ENCODE results near the genes SLC2A11 and KIAA1671.

DNA sequence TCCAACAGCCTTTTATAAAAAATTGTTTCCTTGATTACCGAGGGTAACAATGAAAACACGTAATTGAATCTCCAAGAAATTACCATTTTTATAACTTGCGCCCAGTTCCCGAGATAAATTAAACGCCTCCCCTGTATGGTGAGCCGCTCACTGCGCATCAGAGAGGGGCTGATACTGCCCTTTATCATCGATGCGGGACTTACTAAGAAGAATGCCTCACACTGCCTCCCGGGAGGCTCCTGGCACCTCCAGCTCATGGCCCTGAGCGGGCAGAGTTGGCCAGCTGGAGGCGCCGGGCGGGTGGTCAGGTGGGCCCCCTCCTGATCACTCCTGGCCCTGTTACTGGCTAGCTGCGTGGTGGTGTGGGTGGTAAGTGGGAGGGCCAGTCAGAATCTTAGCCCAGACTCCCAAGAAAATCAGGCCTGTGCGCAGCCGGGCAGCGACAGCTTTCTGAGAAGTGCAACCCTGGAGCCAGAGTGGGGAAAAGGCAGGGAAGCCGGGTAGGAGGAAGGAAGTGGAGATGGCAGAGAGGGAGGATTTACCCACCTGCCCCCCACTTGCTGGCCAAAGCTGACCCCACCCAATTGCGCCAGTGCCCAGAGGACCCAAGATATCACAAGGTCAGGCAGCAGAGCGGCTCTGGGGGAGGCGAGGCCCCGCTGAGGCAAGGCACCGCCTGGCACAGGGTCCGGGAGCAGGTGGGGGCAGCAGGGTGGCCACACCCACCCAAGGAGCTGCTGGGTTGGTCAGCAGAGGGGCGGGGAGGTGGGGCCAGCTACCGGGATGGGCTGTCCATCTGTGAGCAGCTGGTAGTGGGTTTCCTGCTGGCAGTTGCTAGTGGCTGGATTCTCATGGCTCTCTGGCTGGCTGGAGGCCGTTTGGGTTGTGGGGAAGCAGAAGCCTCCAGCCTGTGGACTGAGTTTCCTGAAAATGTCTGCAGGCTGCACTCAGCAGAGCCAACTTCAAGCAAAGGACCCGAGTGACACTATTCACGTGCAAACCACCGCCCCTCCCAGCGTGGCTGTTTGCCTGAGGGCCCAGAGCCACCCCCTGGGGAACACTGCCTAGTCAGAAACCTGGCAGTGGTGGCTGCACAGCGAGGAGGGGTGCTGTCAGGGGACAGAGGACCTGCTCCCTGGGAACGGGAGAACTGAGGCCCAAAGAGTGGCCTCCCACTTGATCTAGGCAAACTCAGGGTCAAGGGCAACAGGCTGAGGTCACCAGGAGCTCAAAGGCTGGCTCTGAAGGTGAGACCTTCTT, 196.4 kb downstream of the IGLL1 start:
- PRO-cap, result no peak

- PRO-cap, result no peak
Observed at GRCh38 chr22:23686409-23686981, 4.3 kb upstream of the RGL4 start.

DNA sequence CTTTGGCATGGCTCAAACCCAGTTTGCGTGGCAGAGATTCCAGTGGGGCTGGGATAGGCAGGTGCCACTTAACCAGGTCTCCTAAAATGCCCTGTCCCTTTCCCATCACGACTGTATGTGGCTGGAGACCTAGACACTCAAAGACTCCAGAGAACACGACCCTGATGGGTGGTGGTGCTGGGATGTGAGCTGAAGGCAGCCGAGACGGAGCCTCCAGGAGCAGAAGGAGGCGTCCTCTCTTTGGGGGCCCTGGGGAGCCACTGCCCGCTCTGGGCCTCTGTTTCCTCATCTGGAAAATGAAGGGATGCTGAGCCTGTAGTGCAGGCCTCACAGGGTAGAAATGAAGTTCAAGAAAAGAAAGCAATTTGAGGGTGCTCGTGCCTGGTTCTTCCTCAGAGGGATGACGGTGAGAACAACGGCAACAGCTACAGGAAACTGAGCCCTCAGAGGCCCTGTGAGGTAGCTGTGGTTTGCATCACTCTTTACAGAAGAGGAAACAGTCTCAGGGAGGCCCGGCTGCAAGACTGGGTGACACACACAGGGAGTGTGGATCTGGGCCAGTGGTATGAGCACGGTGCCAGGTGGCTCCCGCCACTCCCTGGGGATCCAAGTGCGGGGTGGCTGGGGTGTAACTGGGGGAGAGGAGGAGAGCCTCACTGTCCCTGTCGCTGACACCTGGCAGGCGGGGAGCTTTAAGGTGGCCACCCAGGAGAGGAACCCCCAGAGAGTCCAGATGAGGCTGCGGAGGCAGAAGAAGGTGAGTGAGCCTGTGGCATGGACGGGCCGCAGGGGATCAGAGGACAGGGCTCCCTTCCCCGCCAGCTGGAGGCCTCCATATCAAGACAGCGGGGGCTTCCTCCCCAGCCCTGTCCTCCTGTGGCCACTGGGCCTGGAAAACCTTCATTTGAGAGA, 5.4 kb downstream of the RGL4 start:
- PRO-cap, result bidirectional peak, plus-strand start at position 547 of the sequence, minus-strand start at position 402 of the sequence

GRCh38 chr22:23768280-23768899, 618 bp upstream of the CHCHD10 start:
- PRO-cap, result bidirectional peak, plus-strand start at chr22:23768407, minus-strand start at chr22:23768336

DNA sequence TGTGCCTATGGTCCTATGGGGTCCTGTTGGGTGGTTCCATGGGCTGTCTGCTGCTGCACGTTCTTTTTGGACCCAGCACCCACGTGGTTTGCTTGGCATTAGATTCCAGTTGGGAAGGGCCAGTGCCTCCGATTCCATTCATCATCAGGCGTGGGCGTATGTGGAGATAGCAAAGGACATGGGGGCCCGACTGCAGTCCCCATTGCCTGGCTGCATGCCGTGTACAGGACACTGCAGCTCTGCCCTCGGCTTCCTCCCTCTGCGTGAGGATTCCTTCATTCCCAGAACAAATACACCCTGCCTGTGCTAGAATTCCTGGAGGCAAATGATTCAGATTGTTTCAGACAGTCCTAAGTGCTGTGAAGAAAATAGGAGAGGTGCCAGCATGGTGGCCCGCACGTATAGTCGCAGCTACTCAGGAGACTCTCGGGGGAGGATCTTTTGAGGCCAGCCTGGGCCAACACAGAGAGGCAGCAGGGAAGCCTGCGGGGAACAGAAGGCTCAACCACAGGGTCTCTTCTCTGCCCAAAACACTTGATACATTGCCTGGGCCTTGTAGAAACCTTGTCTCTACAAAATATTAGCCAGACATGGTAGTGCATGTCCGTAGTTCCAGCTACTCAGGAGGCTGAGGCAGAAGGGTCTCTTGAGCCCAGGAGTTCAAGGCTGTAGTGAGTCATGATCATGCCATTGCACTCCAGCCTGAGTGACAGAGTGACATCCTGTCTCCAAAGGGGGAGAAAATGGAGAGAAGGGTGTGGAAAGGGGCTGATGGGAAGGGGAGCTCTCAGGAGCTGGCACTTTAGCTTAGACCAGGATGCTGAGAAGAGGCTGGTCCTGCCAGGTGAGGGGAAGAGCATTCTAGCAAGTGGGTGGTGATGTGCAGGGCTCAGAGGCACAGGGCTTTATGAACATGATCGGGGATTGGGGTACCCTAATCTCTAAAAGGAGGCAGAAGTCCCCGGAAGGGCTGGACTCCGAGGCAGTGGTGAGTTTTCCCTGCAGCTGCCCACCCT, 15.2 kb downstream of the DERL3 start:
- PRO-cap, result no peak

DNA sequence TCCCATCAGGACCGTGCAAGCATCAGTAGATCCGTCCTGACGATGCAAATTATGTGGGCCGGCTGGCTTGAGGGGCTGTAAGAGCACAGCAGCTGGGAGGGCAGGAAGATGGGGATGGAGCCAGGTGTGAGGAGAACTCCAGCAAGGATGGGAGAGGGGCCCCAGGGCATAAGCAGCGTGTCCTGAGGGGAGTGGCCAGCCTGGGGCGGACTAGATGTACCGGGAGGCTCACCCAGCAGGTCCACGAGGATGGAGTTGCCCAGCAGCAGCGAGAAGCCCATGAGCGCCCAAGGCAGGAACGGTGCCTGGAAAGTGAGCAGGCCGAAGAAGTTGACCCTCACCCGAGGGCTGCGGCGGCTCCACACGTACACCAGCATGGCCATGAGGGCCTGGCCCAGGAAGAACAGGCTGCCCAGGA, 1.4 kb downstream of the DERL3 start:
- PRO-cap, result no peak

- PRO-cap, result bidirectional peak, plus-strand start at chr22:23857885, minus-strand start at chr22:23857647
Observed at GRCh38 chr22:23857560-23858104, at the start of gene SLC2A11. SLC2A11 (plus strand) TSS chr22:23857875.

DNA sequence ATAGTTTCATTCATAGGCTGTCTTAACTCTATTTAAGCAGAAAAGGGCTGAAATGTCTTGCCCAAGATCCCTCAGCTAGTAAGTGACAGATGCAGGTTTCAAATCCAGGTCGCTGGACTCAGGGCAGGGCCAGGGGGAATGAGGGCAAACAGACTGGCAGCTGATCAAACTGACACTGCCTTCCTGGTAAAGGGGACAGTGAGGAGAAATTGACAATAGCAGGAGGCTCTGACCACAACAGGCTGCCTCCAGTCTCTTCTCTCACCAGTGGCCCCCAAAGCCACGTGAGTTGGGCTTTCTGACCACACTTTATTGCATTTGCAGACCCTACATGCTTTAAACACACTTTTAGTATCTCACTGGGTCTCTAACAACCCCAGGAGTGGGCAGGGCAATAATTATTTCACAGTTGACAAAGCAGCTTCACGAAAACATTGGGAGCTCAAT, 16.6 kb downstream of the MIF start:
- PRO-cap, result no peak

- PRO-cap, result no peak
Observed at GRCh38 chr22:24289133-24289598, 18.5 kb downstream of the SPECC1L start.

DNA sequence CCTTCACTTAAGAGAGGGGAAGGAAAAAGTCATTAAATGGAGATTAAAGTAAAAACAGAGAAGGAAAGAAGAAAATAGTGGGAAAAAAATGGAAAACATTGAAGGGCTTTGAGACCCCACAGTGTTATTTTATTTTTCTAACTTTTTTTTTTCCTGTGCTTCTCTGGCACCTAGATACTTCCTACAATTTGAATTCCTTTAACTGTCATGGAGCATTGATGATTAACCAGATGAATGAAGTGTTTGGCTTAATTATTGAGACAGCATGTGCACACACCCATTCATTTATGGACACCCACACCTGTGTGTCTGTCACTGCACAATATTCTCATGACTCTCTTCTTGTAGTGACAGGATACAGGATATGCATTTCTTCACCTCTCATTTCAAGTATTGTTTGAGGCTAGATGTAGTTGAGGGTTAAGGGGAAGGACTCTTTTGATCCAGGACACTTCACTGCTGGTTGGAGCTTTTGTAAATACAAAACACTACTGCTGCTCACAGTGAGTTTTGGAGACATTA, 33.4 kb downstream of the SPECC1L start:
- PRO-cap, result no peak

- PRO-cap, result no peak
Observed at GRCh38 chr22:24400930-24401891, 26.2 kb upstream of the ADORA2A start.

DNA sequence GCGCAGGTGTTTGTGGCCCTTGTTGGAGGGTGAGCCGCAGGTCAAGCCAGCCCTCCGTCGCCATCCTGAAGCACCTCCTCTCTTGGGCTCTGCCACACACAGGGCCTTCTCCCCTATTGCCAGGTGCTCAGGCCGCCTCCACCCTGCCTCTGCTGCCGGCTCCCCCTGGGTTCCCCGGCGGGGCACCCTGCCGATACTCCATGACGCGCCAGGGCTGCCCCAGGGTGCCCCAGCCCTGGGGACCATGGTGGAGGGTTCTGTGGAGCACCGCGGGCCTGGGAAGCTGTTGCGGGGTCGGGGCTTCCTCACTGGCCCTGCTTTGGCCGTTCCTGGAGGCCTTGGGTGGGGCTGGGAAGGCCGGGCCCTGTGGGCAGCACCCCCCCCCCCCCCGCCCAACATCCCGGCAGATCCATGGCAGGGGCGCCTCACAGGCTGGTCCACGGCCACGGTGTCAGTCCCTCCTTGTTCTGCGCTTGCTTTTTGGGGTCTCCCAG, 2.4 kb upstream of the ADORA2A start:
- PRO-cap, result no peak

GRCh38 chr22:24433927-24435022, 6.9 kb downstream of the ADORA2A start:
- PRO-cap, result unidirectional peak, minus-strand start at chr22:24434222; bidirectional peak, plus-strand start at chr22:24434957, minus-strand start at chr22:24434691

DNA sequence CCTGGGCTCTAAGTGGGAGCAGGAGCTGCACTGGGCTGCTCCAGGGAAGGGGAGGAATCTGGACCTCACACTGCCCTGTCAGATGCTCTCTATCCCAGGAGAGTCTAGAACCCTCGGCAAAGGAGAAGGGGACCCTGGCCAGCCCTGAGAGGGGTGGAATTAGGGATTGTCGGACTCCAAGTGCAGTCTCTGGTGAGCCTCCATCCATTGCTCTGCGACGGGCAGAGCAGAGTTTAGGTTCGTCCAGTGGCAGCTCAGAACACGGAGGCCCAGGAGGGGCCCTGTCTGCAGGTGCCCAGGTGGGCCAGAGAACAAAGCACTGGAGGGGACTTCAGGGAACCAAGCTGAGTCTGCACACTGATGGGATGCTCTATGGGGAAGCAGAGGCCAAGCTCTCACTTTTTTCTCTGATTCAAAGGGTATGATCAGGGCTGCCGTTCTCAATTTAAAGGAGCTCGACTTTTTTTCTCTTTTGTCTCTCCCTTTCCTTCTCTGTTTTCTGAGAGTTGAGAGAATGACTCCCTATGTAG, 7.7 kb downstream of the ADORA2A start:
- PRO-cap, result no peak

- PRO-cap, result no peak
Observed at GRCh38 chr22:24707086-24707861, 67.2 kb downstream of the PIWIL3 start.

- PRO-cap, result bidirectional peak, plus-strand start at chr22:24952716, minus-strand start at chr22:24952575
Observed at GRCh38 chr22:24952506-24952870, at the start of gene KIAA1671. KIAA1671 (plus strand) TSS chr22:24952716.

- PRO-cap, result unidirectional peak, plus-strand start at chr22:24952985; unidirectional peak, plus-strand start at chr22:24953079; unidirectional peak, plus-strand start at chr22:24953318; bidirectional peak, plus-strand start at chr22:24953734, minus-strand start at chr22:24953502
Observed at GRCh38 chr22:24952871-24953879, 659 bp downstream of the KIAA1671 start.

DNA sequence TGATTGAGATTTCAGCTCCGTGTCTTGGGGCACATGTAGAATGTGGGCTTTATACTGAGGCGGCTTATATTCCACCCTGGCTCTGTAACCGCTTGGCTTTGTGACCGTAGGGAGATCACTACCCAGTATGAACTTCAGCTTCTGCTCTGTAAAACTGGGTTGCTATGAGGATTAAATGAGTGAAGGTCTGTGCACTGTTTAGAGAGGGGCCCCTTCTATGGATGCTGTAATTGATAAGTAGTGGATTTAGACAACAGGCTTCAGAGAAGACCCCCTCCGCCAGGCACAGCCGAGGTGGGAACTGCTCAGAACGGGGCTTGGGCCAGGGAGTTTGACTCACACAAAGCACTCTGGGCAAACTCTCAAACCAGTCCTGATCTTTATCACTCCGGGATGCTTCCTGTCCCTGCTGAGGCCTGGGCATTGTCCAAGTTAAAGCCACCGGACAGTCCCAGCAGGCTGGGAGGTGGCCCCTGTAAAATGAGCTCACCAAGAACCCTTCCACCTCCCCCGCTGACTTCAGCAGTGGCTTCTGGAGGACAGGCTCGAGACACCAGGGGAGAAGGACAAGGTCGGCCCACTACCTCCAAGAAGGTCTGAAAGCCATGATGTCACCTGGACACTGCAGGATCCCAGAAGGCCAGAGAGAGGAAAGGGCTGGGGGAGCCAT, 17.3 kb downstream of the KIAA1671 start:
- PRO-cap, result bidirectional peak, plus-strand start at position 522 of the sequence, minus-strand start at position 333 of the sequence

DNA sequence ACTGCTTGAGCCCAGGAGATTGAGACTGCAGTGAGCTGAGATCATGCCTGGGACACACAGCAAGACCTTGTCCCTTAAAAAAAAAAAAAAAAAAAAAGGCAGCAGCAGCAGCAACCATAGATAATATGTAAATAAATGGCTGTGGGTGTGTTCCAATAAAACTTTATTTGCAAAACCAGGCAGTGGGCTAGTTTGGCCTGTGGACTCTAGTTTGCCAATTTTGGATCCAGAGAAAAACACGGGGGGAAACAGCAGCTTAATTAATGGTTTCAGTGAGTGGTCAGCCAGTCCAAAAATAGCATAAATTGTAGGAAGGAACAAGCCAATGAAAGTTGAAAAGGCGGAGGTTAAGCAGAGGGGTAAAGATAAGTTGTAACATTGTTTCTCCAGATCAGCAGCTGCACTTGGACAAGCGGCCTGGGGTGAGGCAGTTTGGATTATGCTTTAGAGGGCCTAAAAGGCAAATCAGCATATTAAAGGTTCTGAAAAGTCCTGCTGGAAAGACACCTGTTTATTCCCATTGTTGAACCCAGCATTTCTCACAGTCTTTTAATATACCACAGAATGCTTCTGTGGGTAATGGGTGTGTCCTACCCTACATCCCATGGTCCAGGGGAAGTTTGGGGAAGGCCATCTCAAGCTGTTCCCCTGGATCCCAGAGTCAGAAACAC, 62.8 kb downstream of the KIAA1671 start:
- PRO-cap, result no peak

- PRO-cap, result no peak
Observed at GRCh38 chr22:25058273-25059141, 106.0 kb downstream of the KIAA1671 start.